BJ (cell line): ENCODE results near the gene CCDC6.

GRCh38 chr10:51405497-51406174 is 293.8 kb downstream of the CSTF2T start:
- CAGE, long polyA plus RNA = no peak
- RRBS = no CpG with 5 or more reads among the region's 11 CpGs

DNA sequence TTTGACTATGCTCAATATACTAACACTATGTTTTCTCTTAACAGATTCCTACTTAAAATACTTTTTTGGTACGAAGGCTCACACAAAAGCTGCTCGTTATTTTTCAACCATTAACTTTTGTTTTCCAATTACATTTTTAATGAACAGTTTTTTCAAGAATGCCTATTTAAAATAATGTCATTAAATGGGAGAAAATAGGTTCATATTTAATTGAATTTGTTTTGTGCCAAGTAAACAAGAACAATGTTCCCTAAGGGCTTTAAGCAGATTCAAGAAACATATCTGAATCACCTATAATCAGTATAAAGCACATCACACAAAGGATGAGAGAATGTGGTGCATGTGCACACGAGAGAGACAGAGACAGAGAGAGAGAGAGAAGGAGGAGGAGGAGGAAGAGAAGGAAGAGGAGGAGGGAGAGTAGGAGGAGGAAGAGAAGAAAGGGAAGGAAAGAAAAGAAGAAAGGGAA is 174.6 kb downstream of the CSTF2T start:
- CAGE, long polyA plus RNA = no peak
- RRBS = no CpG with 5 or more reads among the region's 3 CpGs

- CAGE, long polyA plus RNA = no peak
- RRBS = no CpG with 5 or more reads among the region's 2 CpGs
These were observed 145.9 kb upstream of the DKK1 start for GRCh38 chr10:52168048-52168671.

- CAGE, long polyA plus RNA = no peak
- RRBS = no CpG with 5 or more reads among the region's 2 CpGs
These were observed 472 bp downstream of the MBL2 start for GRCh38 chr10:52772012-52772612.

- CAGE, long polyA plus RNA = no peak
- RRBS = no CpG with 5 or more reads among the region's 5 CpGs
These were observed 32.6 kb upstream of the MBL2 start for GRCh38 chr10:52805137-52805580.

DNA sequence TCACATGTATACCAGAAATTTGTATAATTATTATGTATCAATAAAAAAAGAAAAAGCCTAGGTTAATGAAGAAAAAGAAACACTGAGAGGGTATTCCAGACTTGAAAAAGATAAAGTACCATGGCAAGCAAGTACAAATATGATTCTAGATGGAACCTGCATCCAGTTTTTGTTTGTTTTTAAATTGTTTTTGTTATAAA is 457.3 kb upstream of the MBL2 start:
- CAGE, long polyA plus RNA = no peak

DNA sequence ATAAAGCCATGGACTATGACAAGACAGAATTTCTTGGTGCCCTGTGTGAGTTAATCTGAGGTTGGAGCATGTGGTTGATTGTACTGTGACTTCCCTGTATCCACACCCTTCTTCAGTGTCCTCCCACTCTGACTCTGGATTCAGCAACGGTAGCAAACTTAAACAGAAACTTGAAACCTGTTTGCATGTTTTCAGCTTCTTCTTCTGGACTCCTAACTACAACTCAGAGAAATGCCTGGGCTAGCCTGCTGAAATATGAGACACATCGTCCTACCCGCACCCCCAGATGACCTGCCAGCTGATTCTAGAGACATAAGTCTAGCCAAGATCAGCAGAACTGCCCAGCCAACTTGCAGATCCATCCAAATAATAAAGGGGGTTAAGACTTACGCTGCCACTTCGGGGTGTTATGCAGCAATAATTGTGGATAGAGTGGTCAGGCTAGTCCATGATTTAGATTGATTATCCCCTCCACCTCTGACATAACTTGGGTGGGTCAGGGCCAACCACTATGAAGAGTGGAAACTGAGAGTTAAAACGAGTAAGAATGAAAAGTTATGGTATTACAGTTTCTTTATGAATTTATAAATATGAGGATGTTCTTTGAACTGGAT is 78.3 kb downstream of the IPMK start:
- CAGE, long polyA plus RNA = no peak
- RRBS = no CpG with 5 or more reads among the region's 6 CpGs

- CAGE, long polyA plus RNA = no peak
- RRBS = no CpG with 5 or more reads among the region's 1 CpG
These were observed 76.0 kb downstream of the IPMK start for GRCh38 chr10:58191528-58192233.

DNA sequence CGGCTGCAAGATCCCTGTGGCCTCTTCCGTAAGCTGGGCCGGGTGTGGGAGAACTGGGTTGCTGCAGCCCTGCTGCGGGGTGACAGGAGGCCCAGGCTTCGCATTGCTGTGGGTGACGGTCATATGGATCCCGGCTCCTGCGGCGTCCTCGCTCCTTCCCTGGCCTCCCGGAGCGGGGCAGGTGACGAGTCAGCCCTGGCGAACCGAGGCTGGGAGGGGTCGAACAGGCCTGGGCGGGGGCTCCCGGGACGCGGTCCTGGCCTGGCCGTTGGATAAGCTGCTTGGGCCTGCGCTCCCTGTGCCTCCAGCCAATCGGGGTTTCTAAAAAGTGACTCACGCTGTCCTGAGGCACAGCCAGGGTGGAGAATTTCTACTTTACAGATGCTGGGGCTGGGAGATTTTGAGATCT is 7.8 kb upstream of the UBE2D1 start:
- CAGE, long polyA plus RNA = no peak
- RRBS = 15% methylated on average over 14 of the region's 24 CpGs

- CAGE, long polyA plus RNA = no peak
- RRBS = no CpG with 5 or more reads among the region's 1 CpG
These were observed 139.7 kb upstream of the PHYHIPL start for GRCh38 chr10:59036736-59037085.

GRCh38 chr10:59177426-59177770 is 955 bp downstream of the PHYHIPL start:
- CAGE, long polyA plus RNA = no peak
- RRBS = no CpG with 5 or more reads among the region's 8 CpGs

- CAGE, long polyA plus RNA = no peak
- RRBS = no CpG with 5 or more reads among the region's 2 CpGs
These were observed 25.3 kb upstream of the FAM13C start for GRCh38 chr10:59387746-59388038.

DNA sequence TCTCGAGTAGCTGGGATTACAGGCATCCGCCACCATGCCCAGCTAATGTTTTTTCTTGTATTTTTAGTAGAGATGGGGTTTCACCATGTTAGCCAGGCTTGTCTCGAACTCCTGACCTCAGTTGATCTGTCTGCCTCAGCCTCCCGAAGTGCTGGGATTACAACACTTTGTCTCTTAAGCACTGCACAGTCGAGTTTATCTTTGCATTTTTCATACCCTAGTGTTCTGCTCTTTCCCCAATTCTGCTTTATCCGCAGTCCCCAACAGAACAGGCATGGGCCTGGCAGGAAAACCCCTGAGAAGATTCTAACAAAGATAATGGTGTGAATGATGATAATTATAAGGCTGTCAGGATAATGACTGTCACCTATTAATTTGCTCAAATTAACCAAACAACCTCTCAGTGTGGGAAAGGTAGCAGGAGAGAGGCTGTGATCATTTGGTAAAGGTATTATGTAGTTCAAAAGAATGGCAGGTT is 10.8 kb downstream of the SLC16A9 start:
- CAGE, long polyA plus RNA = no peak
- RRBS = no CpG with 5 or more reads among the region's 6 CpGs

DNA sequence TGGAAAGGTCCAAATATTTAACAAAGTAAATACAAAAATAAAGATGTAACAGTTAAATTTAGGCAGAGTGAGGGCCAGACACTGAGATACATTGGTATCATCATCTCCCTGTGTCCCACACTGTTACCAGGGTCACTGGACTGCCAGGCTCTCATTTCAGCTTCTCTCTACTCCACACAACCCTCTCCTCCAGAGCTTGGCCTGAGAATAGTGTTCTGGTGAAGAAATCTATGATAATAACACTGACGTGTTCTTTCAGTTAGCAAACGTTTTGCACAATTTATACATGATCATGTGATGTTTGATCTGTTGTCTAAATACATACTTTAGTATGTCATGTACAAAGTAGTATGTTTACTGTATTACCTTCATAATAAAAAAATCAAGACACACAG is 5.1 kb downstream of the SLC16A9 start:
- CAGE, long polyA plus RNA = no peak
- RRBS = no CpG with 5 or more reads among the region's 2 CpGs

DNA sequence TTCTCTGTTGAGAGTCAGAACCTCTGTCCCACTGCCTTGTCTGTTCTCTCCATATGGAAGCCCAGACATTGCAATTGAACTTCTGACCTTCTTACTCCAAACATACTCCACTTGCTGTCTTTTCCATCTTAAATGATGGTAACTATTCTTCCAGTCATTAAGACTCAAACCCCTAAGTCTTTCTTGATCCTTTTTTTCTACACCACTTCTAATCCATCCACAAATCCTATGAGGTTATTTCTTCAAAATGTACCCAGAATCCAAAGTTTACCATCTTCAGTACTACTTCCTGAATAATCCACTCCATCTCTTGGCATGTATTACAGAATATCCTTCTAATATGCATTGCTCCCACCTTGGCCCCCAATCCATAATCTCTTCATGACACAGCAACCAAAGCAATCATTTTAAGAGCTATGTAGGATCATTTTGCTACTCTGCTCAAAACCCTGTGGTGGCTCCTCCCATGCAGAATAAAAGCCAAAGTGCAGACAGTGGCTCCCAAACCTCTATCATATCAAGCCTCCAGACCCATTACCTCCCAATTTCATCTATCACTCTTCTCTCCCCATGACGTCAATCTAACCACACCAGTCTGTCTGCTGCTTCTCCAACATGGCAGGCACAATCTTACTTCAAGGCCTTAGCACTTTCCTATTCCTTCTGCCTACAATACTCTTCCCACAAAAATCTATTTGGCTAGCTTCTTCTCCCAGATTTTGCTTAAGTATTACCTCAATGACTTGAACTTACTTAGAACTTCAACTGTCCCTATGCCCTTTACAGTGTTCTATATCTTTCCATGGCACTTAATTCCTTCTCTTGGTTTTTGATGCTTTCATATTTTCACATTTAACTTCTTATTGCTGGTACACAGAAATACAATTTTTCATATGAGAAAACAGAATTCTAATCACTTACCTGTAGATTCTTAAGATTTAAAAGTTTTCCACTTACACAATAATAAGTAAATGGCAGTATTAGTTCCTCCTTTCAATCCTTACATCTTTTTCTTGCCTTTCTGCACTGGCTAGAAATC is 65.5 kb downstream of the CCDC6 start:
- CAGE, long polyA plus RNA = no peak
- RRBS = no CpG with 5 or more reads among the region's 1 CpG

DNA sequence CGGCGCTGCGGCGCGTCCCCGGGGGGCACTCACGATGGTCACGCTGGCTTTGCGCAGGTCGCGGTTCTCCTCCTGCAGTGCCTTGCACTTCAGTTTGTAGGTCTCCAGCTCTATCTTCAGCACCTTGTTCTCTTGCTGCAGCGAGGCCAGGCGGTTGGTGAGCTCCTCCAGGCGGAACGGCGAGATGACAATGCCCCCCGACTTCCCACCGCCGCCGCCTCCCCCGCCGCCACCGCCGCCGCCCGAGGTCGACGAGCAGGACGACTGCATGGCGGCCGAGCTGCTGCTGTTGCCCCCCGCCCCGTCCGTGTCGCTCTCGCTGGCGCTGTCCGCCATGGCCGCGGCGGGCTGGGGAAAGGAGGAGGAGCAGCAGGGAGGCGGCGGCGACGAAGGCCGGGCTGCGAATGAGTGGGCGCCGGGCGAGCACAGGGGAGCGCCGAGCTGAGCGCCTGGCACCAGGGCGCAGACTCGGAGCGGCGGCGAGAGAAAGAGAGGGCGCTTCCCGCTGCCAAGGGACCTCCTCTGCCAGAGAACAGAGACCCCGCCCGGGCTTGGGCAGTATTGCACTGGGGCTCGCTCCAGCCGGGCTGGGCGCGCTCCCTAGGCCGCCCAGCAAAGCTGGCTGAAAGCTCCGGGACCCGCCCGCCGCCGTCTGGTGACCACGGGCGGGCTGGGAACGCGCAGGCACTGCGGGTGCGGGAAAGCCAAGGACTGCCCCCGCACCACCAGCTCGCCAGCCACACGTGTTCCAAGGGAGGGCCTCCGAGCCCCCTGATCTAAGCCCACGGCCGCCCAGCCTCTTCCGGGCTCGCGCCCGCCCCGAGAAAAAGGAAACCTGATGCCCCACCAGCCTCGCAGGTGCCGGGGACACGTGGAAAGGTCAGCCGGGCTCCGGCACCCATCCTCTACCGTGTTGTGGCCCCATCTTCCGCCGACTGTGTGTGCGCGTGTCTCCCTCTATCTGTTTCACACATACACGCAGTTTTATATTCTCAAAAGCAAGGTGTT is at the start of gene CCDC6:
Gene CCDC6, minus strand, starts transcription at position 468 of the 1,008 bp plus-strand sequence.
- CAGE, long polyA plus RNA = no peak
- RRBS = under 1% methylated on average over 18 of the region's 100 CpGs

GRCh38 chr10:59991405-59992239 is 85.3 kb upstream of the CCDC6 start:
- CAGE, long polyA plus RNA = no peak
- RRBS = no CpG with 5 or more reads among the region's 4 CpGs

- CAGE, long polyA plus RNA = no peak
- RRBS = no CpG with 5 or more reads among the region's 8 CpGs
These were observed 121.9 kb downstream of the ANK3 start for GRCh38 chr10:60267691-60268331.

DNA sequence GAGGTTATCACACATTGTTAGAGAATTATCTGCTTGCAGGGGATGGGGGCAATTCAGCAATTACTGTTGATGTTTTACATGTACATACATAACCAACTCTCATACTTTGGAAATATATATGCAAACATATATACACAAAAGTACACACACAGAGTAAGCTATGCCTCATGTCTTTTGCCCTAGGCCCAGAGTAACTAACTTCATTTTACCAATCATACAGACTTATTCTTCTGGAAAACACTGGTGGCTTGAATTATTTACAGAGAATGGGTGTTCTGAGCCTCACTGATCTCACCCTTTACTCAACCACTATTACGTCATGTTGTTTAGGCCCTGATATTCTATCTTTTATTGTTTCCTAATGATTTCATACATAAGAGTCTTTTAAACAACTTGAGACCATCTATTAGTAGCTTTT is 43.1 kb downstream of the ANK3 start:
- CAGE, long polyA plus RNA = no peak
- RRBS = no CpG with 5 or more reads among the region's 1 CpG

DNA sequence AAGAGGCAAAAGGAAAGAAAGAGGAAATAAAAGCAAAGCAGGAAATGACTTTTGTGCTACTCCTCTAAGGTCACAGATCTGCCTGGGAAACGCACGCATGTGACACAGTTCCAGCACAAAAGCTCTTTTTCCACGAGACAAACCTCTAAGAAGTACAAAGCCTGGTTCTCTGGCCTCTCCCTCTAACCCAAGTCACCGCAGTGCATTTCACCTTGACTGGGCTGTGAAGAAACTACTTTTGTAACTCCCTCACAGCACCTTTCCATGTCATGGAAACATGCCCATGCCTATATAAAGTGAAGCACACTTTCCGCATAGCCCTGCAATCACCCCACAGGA is 816 bp downstream of the ANK3 start:
- CAGE, long polyA plus RNA = no peak
- RRBS = no CpG with 5 or more reads among the region's 5 CpGs